GM19239 (cell line): Measurements from ENCODE around the genes PAK6 and CCDC9B.

DNA sequence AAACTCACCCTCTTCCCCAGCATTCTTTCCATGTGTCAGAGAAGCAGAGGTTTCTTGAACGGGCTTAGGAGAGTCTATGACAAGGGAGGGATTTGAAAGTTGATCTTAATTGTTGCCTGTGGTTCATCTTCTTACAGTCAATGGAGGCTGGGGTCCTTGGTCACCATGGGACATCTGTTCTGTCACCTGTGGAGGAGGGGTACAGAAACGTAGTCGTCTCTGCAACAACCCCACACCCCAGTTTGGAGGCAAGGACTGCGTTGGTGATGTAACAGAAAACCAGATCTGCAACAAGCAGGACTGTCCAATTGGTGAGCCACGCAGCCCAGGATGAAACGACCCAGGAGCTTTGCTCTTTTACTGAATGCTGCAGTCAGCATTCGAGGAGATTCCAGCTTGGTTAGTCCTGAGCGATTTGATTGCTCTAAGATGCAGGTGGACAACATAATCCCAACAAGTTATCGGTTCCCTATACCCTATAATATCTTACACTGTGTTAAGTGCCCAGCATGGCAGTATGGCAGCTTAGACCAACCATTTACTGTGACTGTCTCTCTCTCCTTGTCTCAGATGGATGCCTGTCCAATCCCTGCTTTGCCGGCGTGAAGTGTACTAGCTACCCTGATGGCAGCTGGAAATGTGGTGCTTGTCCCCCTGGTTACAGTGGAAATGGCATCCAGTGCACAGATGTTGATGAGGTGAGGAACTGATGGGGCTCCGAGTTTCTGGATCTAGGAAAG is 7.7 kb downstream of the THBS1 start:
- RRBS: no CpG with 5 or more reads among the region's 12 CpGs

- RRBS: no CpG with 5 or more reads among the region's 12 CpGs
Observed at GRCh38 chr15:39595290-39596490, 14.8 kb downstream of the THBS1 start.

DNA sequence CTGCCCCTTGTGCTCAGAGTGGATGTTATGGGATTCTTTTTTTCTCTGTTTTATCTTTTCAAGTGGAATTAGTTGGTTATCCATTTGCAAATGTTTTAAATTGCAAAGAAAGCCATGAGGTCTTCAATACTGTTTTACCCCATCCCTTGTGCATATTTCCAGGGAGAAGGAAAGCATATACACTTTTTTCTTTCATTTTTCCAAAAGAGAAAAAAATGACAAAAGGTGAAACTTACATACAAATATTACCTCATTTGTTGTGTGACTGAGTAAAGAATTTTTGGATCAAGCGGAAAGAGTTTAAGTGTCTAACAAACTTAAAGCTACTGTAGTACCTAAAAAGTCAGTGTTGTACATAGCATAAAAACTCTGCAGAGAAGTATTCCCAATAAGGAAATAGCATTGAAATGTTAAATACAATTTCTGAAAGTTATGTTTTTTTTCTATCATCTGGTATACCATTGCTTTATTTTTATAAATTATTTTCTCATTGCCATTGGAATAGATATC is 15.8 kb downstream of the THBS1 start:
- RRBS: no CpG with 5 or more reads among the region's 1 CpG

DNA sequence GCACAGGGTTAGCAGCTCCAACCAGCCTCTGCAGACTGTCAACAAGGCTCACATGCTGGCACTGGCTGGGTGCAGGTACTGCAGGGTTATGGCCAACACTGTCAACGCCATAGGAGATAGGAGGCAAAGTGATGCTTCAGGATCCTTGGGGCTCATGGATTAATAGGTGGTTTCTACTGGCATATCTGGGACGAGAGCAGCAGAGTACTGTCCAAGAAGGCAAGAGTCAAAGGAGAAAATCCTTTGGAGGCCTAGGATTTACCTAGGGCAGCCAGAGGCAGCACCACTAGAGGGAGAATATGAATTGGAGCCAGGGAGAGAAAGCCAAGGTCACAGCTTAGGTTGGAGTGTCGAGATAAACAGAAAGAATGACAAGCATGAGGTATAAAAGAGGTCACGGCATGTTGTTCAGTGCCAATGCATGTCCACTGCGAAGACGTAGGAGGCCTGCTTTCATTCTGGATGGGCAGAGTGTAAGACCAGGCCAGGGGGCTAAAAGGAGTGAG is 47.1 kb downstream of the THBS1 start:
- RRBS: no CpG with 5 or more reads among the region's 6 CpGs

GRCh38 chr15:40045569-40045903 is 6.6 kb upstream of the SRP14 start:
- RRBS: no CpG with 5 or more reads among the region's 3 CpGs

DNA sequence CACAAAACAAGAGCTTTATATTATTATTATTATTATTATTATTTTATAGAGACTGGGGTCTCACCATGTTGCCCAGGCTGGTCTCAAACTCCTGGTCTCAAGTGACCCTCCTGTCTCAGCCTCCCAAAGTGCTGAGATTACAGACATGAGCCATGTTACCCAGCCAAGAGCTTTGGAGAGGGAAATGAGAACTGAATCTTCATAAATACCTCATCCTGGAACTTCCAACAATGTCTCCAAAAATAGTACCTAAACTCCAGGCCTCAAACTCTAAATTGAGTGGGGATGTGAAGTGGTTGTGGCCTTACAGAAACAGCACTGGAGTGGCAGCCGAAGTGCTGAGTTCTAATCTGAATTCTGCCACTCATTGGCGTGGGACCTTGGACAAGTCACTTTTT is 9.9 kb upstream of the SRP14 start:
- RRBS: no CpG with 5 or more reads among the region's 2 CpGs

- RRBS: 79% methylated on average over 2 of the region's 43 CpGs
Observed at GRCh38 chr15:40238411-40239626, at the start of gene PAK6. TSS of gene PAK6 (plus strand) at chr15:40239063.

DNA sequence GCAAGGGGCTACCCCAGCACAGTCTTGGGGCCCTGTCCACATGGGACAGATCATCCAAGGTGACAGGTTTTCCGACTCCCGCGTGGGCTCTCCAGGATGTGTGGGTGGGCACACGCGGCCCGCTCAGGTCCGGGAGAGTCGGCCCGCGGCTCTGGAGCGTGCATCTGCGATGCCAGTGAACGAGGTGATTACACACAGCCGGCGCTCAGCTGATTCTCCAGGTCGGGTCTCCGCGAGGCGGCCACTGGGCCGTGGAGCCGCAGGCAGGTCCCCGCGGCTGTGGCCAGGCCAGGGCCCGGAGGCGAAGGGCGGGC is 13.2 kb downstream of the PAK6 start:
- RRBS: 47% methylated on average over 15 of the region's 26 CpGs

DNA sequence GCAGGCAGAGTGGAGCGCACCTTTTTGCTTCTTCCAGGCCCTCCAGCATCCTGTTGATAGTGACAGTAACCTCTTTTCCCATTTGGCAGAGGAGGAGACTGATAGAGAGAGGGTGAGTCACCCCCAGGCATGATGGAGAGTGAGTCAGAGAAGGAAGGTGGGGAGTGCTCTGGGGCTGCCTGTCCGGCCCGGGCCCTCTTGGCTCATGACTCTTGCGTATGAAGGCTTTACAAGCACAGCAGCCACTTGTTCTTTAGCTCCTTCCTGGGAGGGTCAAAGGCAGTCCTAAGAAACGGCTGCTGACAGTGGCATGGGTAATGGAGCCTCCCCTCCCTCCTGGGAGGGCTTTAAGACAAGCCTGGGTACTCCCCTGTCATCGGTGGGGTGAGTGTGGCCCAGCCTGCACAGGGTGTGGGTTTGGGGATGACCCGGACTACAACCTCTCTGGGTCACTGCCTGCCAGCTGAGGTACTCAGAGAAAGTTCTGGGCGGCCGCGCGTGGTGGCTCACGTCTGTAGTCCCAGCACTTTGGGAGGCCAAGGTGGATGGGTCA is 15.9 kb downstream of the ANKRD63 start:
- RRBS: no CpG with 5 or more reads among the region's 12 CpGs

GRCh38 chr15:40296526-40297193 is 11.1 kb downstream of the PLCB2 start:
- RRBS: no CpG with 5 or more reads among the region's 6 CpGs

- RRBS: no CpG with 5 or more reads among the region's 19 CpGs
Observed at GRCh38 chr15:40340524-40341172, at the start of gene CCDC9B. TSS of gene CCDC9B (minus strand) at chr15:40340939.

GRCh38 chr15:40437076-40437831 is 3.5 kb upstream of the BAHD1 start:
- RRBS: no CpG with 5 or more reads among the region's 13 CpGs

- RRBS: 2% methylated on average over 26 of the region's 47 CpGs
Observed at GRCh38 chr15:40442098-40442670, 1.4 kb downstream of the BAHD1 start.

DNA sequence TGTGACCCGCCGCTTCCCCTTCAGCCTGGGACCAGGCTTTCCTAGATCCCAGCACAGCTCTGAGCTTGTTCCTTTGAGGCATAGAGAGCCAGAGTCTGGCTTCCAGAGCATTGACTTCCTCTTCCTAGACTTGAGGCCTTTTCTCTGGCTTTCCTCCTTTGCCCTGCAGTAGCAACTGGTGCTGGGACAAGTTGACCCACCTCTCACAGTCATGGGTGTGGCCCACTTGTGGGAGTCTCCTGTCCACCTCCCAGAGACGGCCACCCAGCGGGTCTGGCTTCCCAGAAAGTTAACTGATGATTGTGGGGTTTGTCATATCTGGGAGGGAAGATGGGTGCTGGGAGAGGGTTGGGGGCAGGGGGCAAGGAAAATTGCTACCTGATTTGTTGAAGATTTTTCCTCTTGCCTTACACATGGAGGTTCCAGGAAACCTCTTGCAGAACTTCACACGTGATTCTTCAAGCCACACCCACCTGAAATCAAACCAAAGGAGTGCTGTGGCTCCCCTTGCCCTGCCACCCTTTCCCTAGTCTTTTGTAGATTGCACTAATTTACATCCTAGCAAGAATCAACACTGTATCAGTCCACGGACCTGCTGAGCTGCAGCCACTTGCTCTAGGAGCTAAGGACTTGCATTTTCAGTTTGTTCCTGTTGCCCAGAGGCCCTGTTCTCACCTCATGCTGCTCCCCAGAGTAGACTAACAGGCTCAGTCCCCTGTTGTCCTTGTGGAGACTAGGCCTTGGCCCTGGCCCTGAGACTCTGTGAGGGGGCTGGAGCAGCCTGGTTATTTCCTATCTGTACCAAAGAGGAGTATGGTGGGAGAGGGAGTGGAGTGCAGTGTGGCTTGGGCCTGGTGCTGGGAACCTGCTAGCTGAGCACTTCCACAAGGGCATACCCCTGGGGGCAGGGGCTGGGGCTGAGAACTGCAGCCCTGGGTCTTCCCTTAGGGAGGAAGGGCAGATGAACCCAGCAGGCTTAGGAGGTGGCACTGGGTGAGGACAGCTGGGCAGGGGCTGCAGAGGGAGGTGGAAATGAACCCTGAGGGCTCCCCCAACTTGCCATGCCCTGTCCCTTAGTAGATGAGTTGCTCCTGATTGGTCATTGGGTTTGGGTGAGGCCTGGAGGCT is 3.9 kb upstream of the CHST14 start:
- RRBS: no CpG with 5 or more reads among the region's 6 CpGs

DNA sequence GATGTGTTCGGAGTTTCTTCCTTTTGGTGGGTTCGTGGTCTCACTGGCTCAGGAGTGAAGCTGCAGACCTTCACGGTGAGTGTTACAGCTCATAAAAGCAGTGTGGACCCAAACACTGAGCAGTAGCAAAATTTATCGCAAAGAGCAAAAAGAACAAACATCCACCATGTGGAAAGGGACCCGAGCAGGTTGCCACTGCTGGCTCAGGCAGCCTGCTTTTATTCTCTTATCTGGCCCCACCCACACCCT is 18.8 kb upstream of the RAD51 start:
- RRBS: no CpG with 5 or more reads among the region's 5 CpGs

- RRBS: no CpG with 5 or more reads among the region's 8 CpGs
Observed at GRCh38 chr15:40691574-40692163, 3.3 kb upstream of the RAD51 start.

DNA sequence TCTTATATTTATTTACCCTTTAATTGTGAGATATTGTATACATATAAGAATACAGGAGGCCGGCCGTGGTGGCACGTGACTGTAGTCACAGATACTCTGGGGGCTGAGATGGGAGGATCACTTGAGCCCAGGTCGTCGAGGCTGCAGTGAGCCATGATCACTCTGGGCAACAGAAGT is 772 bp upstream of the RMDN3 start:
- RRBS: no CpG with 5 or more reads among the region's 5 CpGs

- RRBS: 93% methylated on average over 7 of the region's 34 CpGs
Observed at GRCh38 chr15:40767737-40768487, 1.9 kb upstream of the C15orf62 start.

DNA sequence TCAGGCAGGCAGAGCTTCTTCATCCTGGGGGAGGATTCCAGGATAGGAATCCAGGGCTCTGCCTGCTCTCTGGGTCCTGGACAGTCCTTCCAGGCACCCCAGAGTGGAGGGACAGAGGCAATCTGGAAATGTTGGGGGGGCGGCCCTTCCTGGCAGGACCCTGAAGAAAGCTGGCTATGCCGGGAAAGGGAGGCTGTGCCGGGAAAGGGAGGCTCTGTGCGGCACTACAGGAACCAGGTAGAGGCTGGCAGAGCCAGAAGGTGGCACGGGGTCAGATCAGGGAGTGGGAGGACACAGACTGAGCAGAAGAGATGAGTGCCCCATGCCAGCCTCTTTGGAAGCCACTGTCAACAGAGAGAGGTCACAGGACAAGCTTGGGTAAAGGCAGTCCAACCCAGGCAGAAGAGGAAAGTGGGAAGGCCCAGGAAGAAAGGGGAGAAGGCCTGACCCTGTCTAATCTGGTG is 1.4 kb downstream of the C15orf62 start:
- RRBS: no CpG with 5 or more reads among the region's 5 CpGs

DNA sequence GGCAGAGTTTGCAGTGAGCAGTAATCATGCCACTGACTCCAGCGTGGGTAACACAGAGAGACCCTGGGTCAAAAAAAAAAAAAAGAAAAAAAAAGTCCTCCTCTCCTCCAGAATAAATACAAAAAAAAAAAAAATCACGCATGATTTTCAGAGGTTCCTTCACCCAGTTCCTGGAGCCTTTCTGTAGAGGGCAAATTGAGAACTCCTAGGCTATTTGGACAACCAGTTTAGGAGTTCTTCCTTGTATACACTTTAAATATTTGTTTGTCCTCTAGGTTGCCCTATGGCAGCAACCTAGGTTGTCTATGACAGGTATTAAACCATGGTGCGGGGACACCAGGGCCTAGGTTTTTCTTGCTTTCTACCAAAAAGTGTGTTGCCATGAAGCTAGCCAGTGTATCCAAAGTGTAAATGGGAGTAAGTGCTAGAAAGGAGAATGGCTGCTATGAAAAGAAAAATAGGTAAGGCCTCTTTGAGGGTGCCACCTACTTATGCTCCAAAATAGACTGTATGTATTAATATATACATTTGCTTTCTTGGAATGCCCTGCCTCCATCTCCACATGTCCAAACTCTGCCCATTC is 3.8 kb upstream of the ZFYVE19 start:
- RRBS: no CpG with 5 or more reads among the region's 3 CpGs